ENCODE measurements around a stretch of chr7.

- RRBS = 32% methylated on average over 4 of the region's 17 CpGs
Observed at GRCh38 chr7:151251038-151251621, 2.6 kb upstream of the SMARCD3 start.

GRCh38 chr7:151252914-151253239, 4.4 kb upstream of the SMARCD3 start:
- RRBS = no CpG with 5 or more reads among the region's 8 CpGs

DNA sequence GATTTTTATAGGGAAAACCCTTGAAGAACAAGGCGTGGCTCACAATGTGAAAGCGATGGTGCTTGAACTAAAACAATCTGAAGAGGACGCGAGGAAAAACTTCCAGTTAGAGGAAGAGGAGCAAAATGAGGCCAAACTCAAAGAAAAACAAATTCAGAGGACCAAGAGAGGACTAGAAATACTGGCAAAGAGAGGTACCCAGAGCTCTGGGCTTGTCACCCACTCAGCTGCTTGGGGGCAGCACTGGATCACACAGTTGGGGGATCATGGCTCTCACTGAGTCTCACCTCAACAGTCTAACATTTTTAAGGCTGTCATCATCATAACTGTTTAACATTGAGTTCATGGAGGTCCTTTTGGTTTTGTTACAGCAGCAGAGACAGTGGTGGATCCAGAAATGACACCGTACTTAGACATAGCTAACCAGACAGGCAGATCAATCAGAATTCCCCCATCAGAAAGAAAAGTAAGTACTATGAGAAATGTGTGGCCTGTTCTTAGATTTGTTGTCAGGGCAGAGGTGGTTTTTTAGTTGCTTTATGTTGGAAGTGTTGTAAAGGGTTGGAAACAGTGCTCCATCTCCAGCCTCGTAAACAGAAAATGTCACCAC, 14.2 kb downstream of the NUB1 start:
- RRBS = no CpG with 5 or more reads among the region's 6 CpGs

DNA sequence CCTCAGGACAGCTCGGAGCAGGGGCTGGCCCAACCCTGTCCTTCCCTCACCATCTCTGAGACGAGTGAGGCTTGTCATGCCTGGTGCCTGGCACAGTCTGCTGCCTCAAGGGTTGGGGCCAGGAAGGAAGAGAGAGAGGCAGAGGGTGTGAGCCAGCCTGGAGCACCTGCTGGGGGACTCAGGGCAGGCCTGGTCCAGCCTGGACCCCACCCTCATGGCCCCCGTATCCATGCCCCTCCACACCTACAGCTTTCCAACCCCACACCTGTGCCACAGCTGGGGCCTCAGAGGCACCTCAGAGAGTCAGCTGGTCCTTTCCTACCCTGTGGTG, 6.6 kb downstream of the CRYGN start:
- RRBS = no CpG with 5 or more reads among the region's 3 CpGs

- RRBS = no CpG with 5 or more reads among the region's 6 CpGs
Observed at GRCh38 chr7:151503768-151504668, 15.7 kb downstream of the RHEB start.

- RRBS = no CpG with 5 or more reads among the region's 21 CpGs
Observed at GRCh38 chr7:151614415-151615082, 94.9 kb upstream of the RHEB start.

DNA sequence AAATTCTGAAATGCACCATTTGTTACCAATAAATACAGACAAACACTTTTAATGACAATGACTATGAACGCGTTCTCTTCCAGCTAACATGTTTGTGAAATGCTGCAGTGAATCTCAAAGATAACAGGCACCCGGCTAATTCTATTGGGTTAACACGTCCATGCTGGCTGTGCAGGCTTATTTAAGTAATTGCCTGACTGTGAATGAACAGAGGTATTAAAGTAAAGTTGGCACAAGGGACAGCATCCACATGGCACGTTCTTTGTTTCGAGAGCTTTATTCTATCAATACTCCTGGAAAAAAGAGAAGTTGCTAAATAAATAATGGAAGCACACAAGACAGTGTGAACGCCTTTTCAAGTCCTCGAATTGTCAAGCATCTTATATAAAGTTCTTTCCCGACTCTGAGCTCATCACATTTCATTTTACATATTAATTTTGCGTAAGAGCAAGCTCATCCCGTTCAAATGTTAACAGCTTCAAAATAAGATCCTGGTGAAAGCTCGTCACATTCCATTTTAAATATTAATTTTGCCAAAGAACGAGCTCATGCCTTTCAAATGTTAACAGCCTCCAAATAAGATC, 111.3 kb upstream of the RHEB start:
- RRBS = 11% methylated on average over 1 of the region's 13 CpGs

DNA sequence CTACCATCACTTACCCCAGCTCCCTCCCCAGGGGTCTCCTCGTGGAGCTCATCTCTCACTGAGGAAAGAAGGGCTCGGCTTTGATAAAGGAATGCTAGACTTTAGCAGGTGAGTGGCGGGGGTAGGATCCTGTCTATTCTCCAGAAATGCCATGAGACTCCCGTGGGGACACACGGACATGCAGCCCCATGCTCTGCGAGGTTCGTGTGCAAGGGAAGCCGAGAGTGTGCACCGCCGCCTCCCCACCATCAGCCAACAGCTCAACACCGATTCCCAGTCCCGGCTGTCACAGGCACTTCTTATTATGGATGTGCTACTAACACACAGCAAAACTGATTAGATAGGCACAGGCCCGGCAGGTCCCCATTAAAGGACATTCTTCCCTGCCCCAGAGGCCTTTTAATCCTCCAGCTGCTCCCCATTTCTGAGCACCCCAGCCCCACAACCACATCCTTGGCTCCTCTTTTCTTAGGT, 154.4 kb downstream of the PRKAG2 start:
- RRBS = 95% methylated on average over 2 of the region's 13 CpGs

DNA sequence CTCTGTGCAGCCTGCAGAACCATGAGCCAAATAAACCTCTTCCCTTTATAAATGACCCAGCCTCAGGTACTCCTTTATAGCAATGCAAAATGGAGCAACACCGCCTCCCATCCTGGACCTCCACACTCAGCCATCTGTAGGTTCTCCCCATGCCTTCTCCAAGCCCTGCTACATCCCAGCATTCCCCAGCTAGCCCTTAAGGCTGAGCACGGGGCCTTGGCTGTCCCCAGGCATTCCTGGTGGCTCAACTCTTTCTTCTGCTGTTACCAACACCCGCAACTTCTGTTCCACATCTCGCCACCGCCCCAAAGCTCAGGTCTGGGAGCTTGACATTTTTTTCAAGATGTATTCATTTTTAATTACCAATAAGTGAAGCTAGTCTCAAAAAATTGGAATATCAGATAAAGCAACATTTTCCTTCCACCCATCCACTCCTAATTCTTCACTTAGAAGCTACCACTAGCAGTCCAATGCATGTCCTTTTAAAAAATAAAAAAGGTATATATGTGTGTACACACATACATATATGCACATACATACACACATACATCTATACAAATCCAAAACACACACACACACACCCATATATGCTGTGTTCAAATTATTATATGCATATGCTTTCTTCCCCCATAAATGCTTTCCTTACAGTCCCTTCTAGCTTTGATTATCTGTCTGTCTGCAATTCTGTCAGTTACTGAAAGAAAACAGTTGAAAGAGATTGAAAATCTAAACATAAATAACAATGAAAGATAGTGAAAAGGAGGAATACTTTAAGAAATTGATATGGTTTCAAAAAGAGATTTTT, 98.3 kb downstream of the PRKAG2 start:
- RRBS = no CpG with 5 or more reads among the region's 5 CpGs

- RRBS = no CpG with 5 or more reads among the region's 16 CpGs
Observed at GRCh38 chr7:151796918-151797411, 80.0 kb downstream of the PRKAG2 start.

DNA sequence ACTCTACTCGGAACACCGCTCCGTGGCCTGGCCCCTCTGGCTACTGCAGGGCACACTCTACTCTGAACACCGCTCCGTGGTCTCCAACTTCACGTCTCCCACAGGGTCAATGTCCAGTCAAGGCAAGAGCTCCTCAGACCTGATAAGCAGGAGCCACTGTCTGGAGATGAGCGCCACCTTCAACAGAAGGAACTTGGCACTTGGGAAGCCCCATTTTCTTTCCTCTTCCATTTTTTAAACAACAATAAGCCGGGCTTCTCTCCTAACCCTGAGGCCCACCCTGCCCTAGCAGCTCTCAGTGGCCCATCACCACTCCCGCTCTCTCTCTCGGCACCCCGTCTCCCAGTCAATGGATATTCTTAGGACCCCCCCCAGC, 56.3 kb downstream of the PRKAG2 start:
- RRBS = no CpG with 5 or more reads among the region's 11 CpGs

- RRBS = no CpG with 5 or more reads among the region's 27 CpGs
Observed at GRCh38 chr7:151837332-151838211, 39.3 kb downstream of the PRKAG2 start.

DNA sequence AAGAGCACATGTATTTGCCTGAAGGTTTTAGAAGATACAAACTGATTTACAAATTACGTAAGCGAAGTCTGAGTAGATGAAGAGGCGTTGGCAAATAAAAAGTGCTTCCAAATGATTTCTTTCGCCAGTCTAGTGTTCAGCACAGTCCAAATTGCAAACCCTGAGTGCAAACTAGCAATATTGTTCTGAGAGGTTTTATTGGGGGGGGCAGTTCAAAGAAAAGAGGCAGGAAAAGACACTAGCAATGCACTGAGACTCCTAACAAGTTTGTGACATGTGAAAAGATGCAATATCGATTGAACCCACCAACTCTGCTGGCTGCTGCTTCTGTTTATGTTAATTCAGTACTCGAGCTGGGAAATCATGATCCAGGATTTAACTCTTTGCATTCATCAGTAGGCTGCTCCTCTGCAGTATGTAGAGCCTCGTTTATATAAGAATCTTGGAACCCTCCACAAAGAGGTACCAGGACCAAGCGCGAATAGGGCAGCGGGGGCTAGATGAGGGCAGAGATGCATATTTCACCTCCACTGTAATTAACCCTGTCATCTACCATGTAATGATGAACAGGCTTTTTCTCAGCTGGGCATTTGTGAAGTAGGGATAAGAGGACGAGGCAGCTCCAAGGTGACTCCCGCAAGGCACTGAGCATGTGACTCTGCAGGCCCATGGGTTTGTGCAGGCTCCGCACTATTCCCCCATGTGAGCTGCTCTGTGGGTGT, 7.9 kb downstream of the PRKAG2 start:
- RRBS = no CpG with 5 or more reads among the region's 13 CpGs

- RRBS = no CpG with 5 or more reads among the region's 10 CpGs
Observed at GRCh38 chr7:151924377-151924957, 31.8 kb upstream of the GALNTL5 start.

DNA sequence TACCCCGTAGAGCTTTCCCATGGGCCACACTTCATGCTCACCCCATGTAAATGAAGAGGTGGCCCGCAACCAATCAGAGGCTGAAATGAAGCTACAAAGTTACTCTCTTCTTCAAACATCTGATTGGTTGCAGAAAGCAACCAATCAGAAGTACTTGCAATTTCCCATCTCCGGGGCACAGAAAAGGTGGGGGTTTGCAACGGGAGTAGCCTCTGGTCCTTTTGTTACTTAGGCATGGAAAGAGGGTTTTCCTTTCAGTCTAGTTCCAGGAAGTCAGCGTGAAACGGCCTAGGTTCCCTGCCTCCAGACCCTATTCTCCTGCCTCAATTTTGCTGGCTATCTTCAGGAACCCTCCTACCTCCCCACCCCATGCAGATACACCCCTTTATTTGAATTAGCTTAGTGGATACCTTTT, 15.1 kb upstream of the GALNTL5 start:
- RRBS = no CpG with 5 or more reads among the region's 6 CpGs

- RRBS = no CpG with 5 or more reads among the region's 9 CpGs
Observed at GRCh38 chr7:151988091-151988588, 31.9 kb downstream of the GALNTL5 start.

- RRBS = no CpG with 5 or more reads among the region's 6 CpGs
Observed at GRCh38 chr7:152082103-152082745, 56.8 kb downstream of the GALNT11 start.

- RRBS = no CpG with 5 or more reads among the region's 14 CpGs
Observed at GRCh38 chr7:152116819-152117574, 91.5 kb downstream of the GALNT11 start.

- RRBS = no CpG with 5 or more reads among the region's 4 CpGs
Observed at GRCh38 chr7:152223945-152224751, 198.7 kb downstream of the GALNT11 start.

- RRBS = 4% methylated on average over 11 of the region's 37 CpGs
Observed at GRCh38 chr7:152434837-152435318, 925 bp downstream of the KMT2C start.